HT1080 (cell line): ENCODE measurements around a stretch of chr18.

GRCh38 chr18:50159607-50160101 lies 35.3 kb downstream of the MYO5B start:
RAMPAGE:
- cytosol, long total RNA: no peak
- long total RNA: no peak
- nucleus, long total RNA: no peak

DNA sequence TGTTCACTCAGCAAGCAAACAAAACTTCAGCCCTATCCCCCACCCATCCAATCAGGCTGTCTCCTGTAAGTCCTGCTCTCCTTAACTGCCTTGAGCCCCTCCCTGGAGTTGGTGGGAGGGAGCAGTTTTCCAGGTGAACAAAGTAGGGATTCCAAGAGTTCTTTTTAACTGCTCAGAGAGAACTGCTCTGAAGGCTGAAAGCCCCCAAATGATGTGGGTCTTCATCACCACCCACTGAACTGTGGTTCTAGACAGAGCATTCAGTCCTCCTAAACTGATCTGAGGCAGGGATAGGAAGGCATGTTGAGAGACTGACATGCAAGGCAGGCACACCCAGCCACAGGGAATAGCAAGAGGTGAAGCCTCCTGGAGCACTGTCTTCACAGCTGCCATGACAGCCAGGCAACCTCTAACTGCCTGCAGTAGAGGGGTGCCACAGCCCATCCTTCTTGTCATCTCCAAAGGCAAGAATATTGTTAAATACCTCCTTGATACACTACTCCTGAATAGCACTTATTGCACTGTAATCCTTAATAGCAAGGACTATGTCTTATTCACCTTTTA lies 17.4 kb downstream of the MYO5B start:
RAMPAGE:
- cytosol, long total RNA: no peak
- long total RNA: no peak
- nucleus, long total RNA: no peak

RAMPAGE:
- cytosol, long total RNA: no peak
- long total RNA: no peak
- nucleus, long total RNA: no peak
Observed at GRCh38 chr18:50267948-50268966, 2.0 kb upstream of the CFAP53 start.

RAMPAGE:
- cytosol, long total RNA: no peak
- long total RNA: no peak
- nucleus, long total RNA: no peak
Observed at GRCh38 chr18:50280567-50281044, 717 bp downstream of the MBD1 start.

DNA sequence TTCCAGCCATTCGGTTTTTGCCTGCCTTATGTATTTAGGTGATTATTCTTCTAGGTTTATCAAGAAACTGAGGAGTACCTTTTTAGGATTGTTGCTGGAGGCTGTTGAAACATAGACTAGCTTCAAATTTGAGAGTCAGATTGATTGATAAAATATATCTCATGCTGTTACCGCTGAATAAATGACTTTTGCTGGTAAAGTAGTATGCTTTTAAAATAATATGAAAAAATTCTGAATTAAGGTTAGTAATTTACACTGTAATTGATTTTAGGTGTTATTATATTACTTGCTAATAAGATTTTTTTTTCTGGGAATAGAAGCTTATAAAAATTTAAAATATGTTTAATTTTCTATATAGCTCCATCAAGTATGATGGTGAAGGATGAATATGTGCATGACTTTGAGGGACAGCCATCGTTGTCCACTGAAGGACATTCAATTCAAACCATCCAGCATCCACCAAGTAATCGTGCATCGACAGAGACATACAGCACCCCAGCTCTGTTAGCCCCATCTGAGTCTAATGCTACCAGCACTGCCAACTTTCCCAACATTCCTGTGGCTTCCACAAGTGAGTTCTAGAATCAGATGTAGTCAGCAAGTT lies 24.5 kb downstream of the SMAD4 start:
RAMPAGE:
- cytosol, long total RNA: no peak
- long total RNA: no peak
- nucleus, long total RNA: no peak

RAMPAGE:
- cytosol, long total RNA: no peak
- long total RNA: no peak
- nucleus, long total RNA: no peak
Observed at GRCh38 chr18:51066835-51067429, 36.9 kb downstream of the SMAD4 start.

GRCh38 chr18:51131871-51132337 lies 65.6 kb downstream of the MEX3C start:
RAMPAGE:
- cytosol, long total RNA: no peak
- long total RNA: no peak
- nucleus, long total RNA: no peak

DNA sequence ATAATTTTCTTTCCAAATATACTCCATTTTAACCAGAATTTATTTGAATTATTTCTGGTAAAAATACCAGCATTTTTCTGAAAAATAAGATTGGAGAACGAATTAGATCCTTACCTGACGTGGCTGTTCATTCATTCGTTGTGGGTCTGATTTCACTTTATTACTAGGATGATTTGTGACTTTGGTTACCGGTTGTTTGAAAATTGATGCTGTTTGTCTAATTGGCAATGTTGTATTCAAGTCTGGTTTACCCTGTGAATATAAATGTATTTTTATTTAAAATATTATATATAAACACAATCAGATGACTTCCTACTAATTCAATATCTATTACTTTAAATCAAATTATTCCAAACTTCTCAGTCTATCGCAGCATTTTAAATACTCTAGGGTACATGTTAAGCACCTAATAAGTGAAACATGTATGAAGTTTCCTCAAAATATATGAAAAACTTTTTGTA lies 35.7 kb downstream of the MBD2 start:
RAMPAGE:
- cytosol, long total RNA: no peak
- long total RNA: no peak
- nucleus, long total RNA: no peak

RAMPAGE:
- cytosol, long total RNA: no peak
- long total RNA: no peak
- nucleus, long total RNA: no peak
Observed at GRCh38 chr18:54254242-54254857, 15.0 kb upstream of the POLI start.

GRCh38 chr18:54531283-54532056 lies 59.6 kb upstream of the DYNAP start:
RAMPAGE:
- cytosol, long total RNA: no peak
- long total RNA: no peak
- nucleus, long total RNA: no peak

GRCh38 chr18:55234668-55235348 lies 275.5 kb upstream of the CCDC68 start:
RAMPAGE:
- cytosol, long total RNA: no peak
- long total RNA: no peak
- nucleus, long total RNA: no peak

DNA sequence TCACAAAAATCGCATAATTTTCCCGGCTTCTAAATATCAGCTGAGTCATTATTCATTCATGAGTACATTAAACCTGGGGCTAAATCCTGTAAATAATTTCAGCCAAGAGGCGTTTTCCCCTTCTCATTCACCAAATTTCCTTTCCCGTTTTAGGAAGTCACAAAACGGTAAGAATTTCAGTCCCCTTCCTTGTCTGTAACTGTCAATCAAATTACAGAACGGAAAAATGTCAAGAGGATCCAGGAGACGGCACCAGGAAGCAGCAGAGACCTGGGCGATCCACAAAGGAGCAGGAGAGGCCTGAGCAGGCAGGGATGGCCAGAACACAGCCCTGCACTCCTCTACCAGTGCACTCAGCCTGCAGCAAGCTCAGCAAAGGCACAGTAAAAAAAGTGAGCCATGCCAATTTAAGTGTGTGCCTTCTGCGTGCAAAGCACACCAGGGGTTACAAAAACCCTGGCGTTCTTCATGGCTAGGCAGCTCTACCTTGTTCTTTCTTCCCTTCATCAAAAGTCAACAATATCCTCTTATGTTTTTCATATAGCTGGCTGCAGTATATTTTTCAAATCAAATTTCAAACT lies 300.6 kb downstream of the TCF4 start:
RAMPAGE:
- cytosol, long total RNA: no peak
- long total RNA: no peak
- nucleus, long total RNA: no peak

GRCh38 chr18:55395694-55396171 lies 192.3 kb downstream of the TCF4 start:
RAMPAGE:
- cytosol, long total RNA: no peak
- long total RNA: no peak
- nucleus, long total RNA: no peak

GRCh38 chr18:55400515-55401536 lies 187.2 kb downstream of the TCF4 start:
RAMPAGE:
- cytosol, long total RNA: no peak
- long total RNA: no peak
- nucleus, long total RNA: no peak

DNA sequence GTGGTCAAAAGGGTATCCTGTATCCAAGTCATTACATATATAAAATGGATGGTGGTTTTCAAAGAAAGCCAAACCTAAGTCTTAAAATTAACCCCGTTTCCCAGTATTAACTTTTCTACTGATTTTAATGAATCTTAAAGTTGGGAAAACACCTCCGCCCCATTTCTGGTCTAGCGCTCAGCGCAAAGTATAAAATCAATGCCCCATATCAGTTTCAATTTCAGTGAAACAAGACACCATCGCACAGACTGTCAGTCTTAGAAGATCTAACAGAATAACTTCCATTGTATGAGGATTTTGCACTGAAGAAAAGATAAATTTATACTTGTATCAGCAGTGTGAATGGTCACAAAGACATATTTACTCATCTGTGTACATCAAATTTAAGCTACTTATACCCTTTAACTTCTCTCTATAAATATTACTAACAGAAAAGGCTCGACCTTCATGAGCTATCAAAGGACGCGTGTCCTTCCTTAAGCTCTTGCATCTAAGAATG lies 183.2 kb downstream of the TCF4 start:
RAMPAGE:
- cytosol, long total RNA: no peak
- long total RNA: no peak
- nucleus, long total RNA: no peak

RAMPAGE:
- cytosol, long total RNA: no peak
- long total RNA: no peak
- nucleus, long total RNA: no peak
Observed at GRCh38 chr18:55489572-55490082, 98.4 kb downstream of the TCF4 start.

DNA sequence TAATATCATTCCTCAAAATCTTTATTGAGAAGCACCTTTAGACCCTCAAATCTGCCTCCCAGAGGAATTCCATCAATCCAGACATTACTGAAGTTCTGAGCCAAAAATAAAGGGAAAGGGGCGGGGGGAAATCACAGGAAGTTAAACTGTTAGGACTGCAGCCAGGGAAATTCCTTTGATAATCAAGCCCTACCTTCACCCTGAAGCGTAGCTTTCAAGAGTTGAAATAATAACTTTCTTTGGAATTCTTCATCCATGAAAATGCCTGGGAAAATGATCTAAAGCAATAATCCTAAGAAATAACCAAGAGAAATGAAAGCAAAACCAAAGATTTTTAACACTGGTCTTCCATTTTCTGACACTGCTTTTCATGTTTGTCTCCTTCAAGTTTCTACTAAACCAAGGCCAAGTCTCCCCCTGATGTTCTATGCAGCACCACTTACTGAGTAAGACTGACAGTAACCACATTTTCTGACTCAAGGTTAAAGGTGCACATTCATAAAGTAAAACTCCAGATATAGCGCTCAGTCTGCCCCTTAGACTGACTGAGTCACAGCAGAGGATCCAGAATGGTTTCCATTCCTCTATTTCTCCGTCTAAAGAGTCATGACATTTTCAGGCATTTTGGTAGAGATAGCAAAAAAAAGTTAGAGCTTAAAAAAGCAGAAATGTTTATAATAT lies 78.2 kb downstream of the TCF4 start:
RAMPAGE:
- cytosol, long total RNA: no peak
- long total RNA: no peak
- nucleus, long total RNA: no peak

RAMPAGE:
- cytosol, long total RNA: no peak
- long total RNA: no peak
- nucleus, long total RNA: no peak
Observed at GRCh38 chr18:55585035-55585650, 2.8 kb downstream of the TCF4 start.

GRCh38 chr18:55869943-55870253 lies 281.9 kb upstream of the TCF4 start:
RAMPAGE:
- cytosol, long total RNA: no peak
- long total RNA: no peak
- nucleus, long total RNA: no peak

DNA sequence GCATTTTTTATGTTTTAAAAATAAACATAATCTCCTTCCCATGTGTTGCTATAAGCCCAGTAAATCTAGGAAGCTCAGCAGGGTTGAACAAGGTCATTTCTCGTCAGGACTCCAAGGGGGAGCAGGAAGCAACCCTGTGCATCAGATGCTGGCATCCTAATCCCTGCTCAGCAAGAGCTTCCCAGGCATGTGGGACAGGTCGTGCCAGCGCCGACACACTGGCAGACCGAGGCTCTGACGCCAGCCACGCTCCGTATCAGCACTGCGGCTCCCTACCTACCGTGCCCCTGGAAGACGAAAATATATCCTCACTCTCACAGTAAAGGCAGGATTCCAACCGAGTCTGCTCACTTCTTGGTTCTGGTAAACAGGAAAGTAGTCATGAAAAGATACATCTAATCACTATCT lies 61.5 kb downstream of the TXNL1 start:
RAMPAGE:
- cytosol, long total RNA: no peak
- long total RNA: no peak
- nucleus, long total RNA: no peak